ENCODE results near the genes PRR3, NRM, TUBB, VARS2 and CDSN.

DNA sequence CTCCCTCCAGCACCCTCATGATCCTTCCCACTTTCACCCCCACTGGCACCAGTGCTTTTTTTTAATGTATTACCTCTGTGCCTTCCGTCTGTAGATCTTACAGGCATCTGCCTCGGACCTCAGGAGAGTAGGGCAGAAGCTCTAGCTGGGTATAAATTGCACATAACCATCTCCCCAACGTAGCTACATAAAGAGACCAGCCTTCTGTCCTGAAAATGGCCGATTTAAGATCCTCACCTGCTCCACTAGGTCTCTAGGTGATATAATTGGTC lies 330 bp upstream of the RPP21 start:
- RRBS = no CpG with 5 or more reads among the region's 4 CpGs

- RRBS = no CpG with 5 or more reads among the region's 1 CpG
Observed at GRCh38 chr6:30508473-30508846, 19.2 kb downstream of the HLA-E start.

GRCh38 chr6:30515915-30516849 lies 26.9 kb downstream of the HLA-E start:
- RRBS = no CpG with 5 or more reads among the region's 36 CpGs

DNA sequence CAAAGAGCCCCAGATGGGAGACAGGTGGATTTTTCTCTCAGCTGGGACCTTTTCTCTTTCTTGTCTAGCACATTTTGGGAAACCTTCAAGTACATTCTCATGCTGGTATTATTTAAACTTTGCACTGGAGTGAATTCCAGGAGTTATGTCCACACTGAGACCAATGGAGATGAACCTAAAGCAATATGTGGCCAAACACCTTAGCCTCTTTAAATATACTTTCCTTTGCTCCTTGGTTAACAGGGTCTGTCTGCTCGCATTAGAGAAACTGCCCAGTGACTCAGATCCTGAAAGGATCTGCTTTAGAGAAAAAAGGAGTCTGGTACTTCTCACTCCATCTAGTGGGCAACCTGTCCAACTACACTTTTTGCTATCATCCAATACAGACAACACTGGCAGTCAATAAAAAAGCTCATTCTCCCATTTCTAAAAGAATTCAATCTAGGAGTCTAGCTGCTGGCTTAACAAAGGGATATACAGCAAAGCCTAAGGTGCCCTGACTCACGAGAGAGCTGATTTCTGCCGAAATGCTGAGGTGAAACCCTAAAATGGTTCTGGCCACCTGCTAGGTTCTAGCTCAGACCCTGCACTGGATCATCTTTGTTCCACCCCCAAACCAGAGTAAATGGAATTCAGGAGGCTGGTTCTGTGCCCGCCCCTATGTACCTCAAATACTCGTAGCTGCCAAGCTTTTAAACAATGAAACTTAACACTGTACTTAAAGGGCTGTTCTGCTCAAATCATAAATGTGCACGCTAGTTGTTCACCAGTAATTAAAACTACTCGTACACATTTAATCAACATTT lies 11.6 kb downstream of the GNL1 start:
- RRBS = no CpG with 5 or more reads among the region's 7 CpGs

GRCh38 chr6:30557164-30558163 lies at the start of gene PRR3:
Gene PRR3 (plus strand): TSS chr6:30557295.
- RRBS = 7% methylated on average over 9 of the region's 37 CpGs

DNA sequence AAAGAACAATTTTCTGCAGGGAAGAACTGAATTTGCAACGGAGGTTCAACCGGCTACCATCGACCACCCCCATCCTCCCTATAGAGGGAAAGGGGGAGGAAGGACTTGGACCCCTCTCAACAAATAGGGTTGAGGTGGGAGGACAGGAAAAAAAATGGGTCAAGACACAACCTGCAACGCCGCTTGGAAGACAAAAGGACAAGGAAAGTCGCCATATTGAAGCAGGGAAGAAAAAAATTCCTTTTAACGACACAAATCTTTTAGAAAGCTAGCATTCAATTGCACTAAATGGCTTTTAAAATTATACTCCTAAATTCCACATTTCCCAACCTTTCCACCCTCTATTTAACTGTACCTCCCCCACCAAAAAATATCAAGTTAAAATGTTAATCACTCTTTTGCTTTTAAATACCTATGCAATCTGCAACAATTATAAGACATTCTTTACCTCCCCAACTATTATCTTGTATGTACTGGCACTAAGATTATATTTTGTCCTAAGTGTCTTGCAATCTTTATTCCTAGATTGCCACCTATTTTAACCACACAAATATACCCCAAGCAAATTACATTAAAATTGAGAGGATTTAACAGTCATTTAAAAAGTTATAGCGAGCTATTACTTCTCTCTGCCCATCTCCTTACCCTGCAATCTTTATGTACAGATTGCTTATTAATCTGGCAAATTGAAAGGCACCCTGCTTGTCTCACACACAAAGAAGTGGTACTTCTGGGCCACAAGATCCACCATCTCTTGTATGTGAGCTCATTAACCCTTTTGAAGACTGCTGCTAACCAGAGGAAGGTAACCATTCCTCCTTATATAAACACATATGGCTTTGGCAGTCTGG lies 1.5 kb downstream of the PPP1R10 start:
- RRBS = no CpG with 5 or more reads among the region's 8 CpGs

GRCh38 chr6:30682132-30683301 lies 3.9 kb downstream of the PPP1R18 start:
- RRBS = 30% methylated on average over 2 of the region's 13 CpGs

DNA sequence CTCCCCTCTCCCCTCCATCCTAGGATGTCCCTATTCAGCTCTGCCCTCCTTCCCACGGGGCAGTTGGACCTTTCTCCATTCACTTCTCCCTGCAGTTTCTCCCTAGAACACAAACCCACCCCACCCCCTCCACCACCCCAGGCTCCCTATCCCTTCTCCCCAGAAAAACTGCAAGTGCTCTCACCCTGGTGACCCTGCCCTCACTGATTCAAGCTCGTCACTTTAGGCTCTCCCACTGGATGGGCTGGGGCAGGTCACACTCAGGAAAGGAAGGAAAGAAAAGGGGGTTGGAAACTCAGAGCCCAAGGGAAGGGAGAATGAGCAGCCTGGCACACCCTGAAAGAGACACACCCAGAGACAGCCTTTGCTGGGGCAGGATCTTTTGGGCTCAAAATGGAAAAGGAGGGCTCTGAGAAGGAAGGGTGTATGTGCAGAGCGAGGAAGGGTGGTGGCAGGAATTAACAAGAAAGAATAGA lies 2.6 kb downstream of the PPP1R18 start:
- RRBS = no CpG with 5 or more reads among the region's 3 CpGs

- RRBS = 5% methylated on average over 15 of the region's 45 CpGs
Observed at GRCh38 chr6:30690240-30691406, at the start of gene NRM. Gene NRM (minus strand): TSS chr6:30690984.

- RRBS = 4% methylated on average over 11 of the region's 41 CpGs
Observed at GRCh38 chr6:30719677-30720695, at the start of gene TUBB. Gene TUBB (plus strand): TSS chr6:30720352.

- RRBS = no CpG with 5 or more reads among the region's 2 CpGs
Observed at GRCh38 chr6:30765359-30765820, 21.0 kb upstream of the IER3 start.

DNA sequence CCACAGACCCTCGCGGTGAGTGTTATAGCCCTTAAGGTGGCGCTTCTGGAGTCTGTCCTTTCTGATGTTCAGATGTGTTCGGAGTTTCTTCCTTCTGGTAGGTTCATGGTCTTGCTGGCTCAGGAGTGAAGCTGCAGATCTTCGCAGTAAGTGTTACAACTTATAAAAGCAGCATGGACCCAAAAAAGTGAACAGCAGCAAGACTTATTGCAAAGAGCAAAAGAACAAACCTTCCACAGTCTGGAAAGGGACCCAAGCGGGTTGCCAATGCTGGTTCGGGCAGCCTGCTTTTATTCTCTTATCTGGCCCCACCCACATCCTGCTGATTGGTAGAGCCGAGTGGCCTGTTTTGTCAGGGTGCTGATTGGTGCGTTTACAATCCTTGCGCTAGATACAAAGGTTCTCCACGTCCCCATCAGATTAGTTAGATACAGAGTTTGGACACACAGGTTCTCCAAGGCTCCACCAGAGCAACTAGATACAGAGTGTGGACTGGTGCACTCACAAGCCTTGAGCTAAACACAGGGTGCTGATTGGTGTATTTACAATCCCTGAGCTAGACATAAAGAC lies 62.5 kb upstream of the IER3 start:
- RRBS = no CpG with 5 or more reads among the region's 11 CpGs

- RRBS = 4% methylated on average over 16 of the region's 70 CpGs
Observed at GRCh38 chr6:30913561-30914432, at the start of gene VARS2. Gene VARS2 (plus strand): TSS chr6:30914238.

- RRBS = no CpG with 5 or more reads among the region's 5 CpGs
Observed at GRCh38 chr6:30926501-30927014, 5.4 kb downstream of the SFTA2 start.

DNA sequence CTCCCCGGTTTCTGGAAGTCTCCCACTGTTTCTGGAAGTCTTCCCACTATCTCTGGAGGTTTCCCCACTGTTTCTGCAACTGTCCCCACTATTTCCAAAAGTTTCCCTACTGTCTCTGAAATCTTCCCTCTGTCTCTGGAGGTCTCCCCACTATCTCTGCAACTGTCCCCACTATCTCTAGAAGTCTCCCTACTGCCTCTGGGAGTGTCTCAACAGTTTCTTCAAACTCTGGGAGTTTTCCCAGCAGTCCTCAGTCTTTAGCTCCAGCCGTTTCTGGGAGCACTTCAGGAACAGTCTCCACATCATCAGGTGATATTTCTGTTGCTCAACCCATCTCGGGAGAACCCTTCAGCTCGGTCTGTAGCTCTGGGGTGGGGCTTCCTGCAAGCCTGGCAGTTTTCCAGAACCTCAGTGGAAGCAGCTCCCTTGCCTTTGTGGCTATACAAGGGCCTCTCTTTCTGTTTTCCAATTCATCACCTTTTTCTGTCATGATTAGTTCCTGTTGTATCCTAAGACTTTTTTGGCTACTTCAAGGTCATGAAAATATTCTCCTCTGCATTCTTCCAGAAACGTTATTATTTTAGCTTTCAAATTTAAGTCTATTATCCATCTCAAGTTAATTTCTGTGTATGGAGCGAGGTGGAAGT lies 3.0 kb upstream of the SFTA2 start:
- RRBS = no CpG with 5 or more reads among the region's 6 CpGs

- RRBS = 38% methylated on average over 3 of the region's 51 CpGs
Observed at GRCh38 chr6:30955295-30956272, 14.8 kb downstream of the MUCL3 start.

DNA sequence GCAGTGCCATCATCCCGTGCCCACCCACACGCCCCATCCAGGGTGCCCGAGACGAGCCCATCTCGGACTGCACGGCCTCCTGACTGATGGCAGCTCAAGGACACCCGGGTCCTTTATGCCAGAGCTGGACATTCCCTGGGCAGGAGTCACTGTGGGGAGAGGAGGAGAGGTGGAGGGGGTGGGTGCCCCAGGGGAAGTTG lies at the start of gene CDSN:
Gene CDSN, minus strand, starts transcription at position 88 of the 200 bp plus-strand sequence.
- RRBS = 78% methylated on average over 1 of the region's 7 CpGs

DNA sequence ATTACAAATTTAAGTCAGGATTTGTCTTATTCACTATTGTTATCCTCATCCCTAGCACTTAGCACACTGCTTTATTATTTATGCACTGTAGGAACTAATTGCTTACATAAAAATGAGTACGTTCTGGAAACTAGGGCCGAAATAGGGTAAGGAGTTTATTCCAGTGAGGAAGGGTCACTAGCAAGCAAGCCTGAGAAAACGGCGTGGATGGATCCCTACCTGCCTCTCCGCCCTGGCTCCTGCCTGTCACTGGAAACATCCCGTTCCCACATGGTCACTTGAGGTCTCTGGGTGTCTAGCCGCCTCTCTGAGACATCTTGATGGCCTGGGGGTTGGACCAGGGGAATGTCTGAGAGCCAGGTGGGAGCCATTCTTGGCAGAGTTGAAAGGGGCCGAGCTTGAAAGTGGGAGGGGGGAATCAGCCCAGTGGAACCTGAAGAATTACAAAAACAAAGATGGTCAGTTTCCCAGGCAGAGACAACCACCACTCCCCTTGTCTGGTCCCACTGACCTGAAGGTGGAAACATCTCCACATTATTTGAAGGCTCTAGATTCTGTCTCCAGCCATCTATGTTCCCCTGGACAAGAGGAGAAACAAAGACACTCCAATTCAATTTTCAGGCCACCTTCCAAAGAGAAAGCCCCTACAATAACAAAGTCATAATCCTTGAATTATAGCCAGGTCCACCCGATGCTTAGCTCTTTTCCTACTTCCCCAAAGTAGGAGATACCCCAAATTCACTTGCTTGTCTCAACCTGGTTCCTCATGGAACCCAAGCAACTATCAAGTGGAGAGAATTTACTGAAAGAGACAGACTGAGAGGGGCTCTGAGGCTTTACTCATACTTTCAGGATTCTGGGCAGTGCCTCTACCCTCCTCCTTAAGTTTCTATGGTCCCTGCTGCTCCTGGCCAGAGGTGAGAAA lies 828 bp downstream of the CCHCR1 start:
- RRBS = no CpG with 5 or more reads among the region's 9 CpGs

- RRBS = 100% methylated on average over 1 of the region's 14 CpGs
Observed at GRCh38 chr6:31161348-31161933, 3.1 kb downstream of the TCF19 start.

DNA sequence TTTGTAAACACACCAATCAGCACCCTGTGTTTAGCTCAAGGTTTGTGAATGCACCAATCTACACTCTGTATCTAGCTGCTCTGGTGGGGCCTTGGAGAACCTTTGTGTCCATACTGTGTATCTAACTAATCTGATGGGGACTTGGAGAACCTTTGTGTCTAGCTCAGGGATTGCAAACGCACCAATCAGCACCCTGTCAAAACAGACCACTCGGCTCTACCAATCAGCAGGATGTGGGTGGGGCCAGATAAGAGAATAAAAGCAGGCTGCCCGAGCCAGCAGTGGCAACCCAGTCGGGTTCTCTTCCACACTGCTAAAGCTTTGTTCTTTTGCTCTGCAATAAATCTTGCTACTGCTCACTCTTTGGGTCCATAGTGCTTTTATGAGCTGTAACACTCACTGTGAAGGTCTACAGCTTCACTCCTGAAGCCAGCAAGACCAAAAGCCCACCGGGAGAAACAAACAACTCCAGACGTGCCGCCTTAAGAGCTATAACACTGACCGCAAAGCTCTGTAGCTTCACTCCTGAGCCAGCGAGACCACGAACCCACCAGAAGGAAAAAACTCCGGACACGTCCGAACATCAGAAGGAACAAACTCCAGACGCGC lies 25.8 kb upstream of the POU5F1 start:
- RRBS = no CpG with 5 or more reads among the region's 15 CpGs